SK-N-SH (cell line): ENCODE results near the genes NFIB and CNTLN.

DNA sequence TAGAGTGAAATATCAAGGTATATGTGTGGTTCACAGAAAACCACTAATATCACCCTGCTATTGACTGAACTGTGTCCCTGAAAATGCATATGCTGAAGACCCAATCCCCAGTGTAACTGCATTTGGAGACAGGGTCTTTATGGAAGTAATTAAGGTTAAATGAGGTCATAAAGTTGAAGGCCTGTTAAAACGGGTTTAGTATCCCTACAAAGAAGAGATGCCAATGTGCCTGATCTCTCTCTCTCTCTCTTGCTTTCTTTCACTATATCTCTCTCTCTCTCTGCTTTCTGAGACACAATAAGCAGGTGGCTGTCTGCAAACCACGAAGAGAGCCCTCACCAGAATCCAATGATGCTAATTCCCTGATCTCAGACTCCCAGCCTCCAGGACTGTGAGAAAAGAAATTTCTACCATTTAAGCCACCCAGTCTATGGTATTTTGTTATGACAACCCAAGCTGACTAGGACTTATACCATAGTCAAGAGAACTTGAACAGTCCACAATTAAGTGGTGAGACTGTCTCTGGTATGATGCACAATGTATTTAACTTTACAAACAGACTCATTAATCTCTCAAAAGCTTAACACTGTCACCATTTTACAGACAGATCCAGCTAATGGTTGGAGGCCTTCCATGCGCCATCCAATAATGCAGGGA lies 67.1 kb downstream of the NFIB start:
- RRBS: no CpG with 5 or more reads among the region's 3 CpGs
CAGE:
- cytosol, long polyA plus RNA: no peak
- long polyA plus RNA: no peak
- nucleus, long polyA plus RNA: no peak

DNA sequence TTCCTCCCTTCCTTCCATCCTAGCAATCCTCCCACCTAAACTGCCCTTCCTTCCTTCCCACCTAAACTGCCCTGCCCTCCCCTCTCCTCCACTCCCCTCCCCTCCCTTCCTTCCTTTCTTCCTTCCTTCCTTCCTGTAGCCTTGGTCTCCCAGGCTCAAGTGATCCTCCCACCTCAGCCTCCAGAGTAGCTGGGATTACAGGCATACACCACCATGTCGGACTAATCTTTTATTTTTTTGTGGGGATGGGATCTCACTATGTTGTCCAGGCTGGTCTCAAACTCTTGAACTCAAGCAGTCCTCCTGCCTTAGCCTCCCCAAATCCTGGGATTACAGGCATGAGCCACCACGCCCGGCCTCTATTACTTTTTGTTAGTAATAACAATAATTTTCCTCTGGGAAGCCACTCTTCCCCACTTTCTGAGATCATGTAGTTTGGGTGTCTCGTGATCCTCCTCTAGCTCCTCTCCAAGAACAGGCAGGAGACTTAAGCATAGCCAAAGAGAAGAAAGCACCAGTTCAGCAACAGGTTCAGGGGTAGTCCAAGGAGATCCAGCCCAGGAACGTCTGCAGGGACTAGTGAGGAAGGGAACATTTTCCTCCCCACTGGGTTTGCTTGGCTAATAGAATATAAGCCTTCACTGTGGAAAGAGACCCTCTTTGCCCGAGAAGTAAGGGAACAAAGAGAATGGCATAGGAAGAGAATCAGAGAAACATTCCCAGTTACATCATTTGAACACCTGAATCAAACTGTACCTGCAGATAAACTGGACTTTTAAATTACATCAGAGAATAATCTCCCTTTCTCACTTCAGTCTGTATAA lies 65.5 kb downstream of the NFIB start:
- RRBS: no CpG with 5 or more reads among the region's 6 CpGs
CAGE:
- cytosol, long polyA plus RNA: no peak
- long polyA plus RNA: no peak
- nucleus, long polyA plus RNA: no peak

GRCh38 chr9:14271251-14271673 lies 42.7 kb downstream of the NFIB start:
- RRBS: no CpG with 5 or more reads among the region's 6 CpGs
CAGE:
- cytosol, long polyA plus RNA: no peak
- long polyA plus RNA: no peak
- nucleus, long polyA plus RNA: no peak

DNA sequence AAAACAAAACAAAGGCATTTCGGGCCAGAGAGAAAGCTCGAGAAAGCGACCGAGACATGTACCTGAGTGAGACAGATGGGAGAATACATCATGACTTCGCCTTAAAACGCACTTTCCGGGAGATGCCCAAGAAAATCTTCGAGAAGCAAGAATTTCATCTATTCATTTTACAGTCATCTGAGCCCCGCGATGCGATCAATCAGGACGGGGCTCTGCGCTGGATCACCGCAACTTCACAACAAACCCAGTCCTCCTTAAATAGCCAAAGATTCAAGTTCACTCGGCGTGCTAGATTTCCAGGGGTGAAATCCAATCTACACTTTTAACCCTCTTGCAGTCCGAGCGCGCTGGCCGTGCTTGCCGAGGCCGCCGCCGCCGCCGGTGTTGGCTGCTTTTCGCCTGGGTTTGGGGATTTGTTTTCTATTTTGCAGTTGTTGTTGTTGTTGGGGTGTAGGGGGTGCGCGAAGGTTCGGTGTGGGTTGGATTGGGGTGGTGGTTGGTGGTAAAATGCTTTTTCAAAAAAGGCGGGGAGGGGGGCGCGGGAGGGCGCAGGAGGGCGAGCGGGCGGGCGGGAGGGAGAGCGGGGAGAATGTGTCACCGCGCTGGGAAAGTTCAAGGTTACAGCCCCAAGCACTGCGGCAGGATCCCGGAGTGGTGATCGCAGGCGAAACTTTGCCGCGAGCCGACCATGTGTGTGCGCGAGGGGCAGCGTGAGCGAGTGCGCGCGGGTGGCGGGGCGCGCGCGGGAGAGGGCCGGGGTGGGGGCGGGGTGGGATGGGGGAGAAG lies at the start of gene NFIB:
Gene NFIB (minus strand): TSS at position 722 of the 786 bp plus-strand sequence.
- RRBS: 1% methylated on average over 14 of the region's 62 CpGs
CAGE:
- cytosol, long polyA plus RNA: no peak
- long polyA plus RNA: no peak
- nucleus, long polyA plus RNA: no peak

DNA sequence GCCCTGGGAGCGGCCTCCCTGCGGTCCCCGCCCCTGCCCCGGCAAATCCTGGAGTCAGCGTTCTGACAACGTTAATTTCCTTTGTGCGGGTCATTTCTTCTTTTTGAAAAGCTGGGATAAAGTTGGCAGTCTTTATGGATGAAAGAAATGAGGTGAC lies 2.4 kb upstream of the NFIB start:
- RRBS: no CpG with 5 or more reads among the region's 7 CpGs
CAGE:
- cytosol, long polyA plus RNA: no peak
- long polyA plus RNA: no peak
- nucleus, long polyA plus RNA: no peak

DNA sequence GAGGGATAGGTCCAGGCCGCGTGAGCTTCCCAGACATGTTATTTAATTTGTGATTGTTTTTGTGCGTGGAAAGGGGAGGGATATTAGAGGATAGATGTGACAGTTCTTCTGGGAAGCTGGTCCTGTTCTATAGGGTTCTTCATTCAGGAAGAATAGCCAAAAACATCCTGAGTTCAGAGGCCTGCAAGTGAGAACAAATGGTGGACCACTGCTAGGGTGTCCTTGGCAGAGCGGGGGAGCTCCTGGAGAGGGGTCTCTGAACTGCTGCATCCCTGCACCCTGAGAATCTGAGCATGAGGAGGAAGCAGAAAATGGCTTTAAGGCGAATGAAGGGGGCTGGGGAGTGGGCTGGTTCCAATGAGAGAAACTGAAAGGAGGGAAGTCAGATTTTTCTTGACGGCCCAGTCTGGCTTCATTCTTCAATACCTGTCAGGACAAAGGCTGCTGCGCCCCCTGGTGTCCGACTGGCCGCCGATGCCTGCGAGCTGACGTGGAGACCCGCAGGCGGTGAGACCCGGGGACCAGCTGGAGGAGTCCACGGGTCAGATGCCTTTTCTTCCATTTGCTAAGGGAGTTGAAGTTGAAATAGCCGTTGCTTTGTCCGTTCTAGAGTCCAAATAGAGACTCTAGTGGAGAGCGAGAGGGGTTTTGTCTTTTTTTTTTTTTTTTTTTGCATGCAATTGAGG lies 39.4 kb upstream of the NFIB start:
- RRBS: no CpG with 5 or more reads among the region's 19 CpGs
CAGE:
- cytosol, long polyA plus RNA: no peak
- long polyA plus RNA: no peak
- nucleus, long polyA plus RNA: no peak

DNA sequence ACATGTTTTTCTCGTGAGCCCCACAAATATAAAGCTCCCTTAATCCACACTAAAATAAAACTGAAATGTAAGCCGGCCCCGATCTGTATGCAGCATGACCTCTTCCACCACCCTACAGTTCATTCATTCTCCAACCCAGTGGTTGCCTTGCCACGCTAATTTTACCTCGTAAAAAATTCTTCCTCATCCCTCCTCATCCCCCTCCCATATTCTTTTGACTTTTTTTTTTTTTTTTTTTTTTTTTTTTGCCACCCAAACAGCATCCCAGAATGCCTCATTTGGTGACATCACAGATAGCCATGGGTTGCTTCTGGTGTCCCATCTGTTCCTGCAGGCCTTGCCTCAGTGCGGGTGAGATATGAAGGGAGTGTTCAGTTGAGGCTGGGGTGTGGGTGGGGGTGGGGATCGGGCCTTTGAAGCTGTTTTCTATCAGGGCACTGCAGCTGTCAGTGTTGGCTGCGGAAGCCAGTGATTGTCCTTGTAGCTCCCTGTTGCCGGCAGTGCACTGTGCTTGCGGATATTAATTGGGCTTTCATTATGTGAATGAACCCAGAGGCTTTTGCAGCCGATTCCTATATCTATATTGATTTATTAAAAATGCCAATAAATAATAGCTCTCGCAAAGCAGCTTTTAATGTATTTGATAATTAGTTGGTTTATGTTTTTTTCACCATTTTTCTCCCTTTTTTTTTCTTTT lies 81.7 kb upstream of the NFIB start:
- RRBS: no CpG with 5 or more reads among the region's 12 CpGs
CAGE:
- cytosol, long polyA plus RNA: no peak
- long polyA plus RNA: no peak
- nucleus, long polyA plus RNA: no peak

GRCh38 chr9:14419273-14419732 lies 105.4 kb upstream of the NFIB start:
- RRBS: no CpG with 5 or more reads among the region's 10 CpGs
CAGE:
- cytosol, long polyA plus RNA: no peak
- long polyA plus RNA: no peak
- nucleus, long polyA plus RNA: no peak

GRCh38 chr9:15310318-15310908 lies 3.4 kb upstream of the TTC39B start:
- RRBS: no CpG with 5 or more reads among the region's 4 CpGs
CAGE:
- cytosol, long polyA plus RNA: no peak
- long polyA plus RNA: no peak
- nucleus, long polyA plus RNA: no peak

GRCh38 chr9:15478071-15478923 lies 32.5 kb downstream of the PSIP1 start:
- RRBS: no CpG with 5 or more reads among the region's 4 CpGs
CAGE:
- cytosol, long polyA plus RNA: no peak
- long polyA plus RNA: no peak
- nucleus, long polyA plus RNA: no peak

GRCh38 chr9:16040251-16041017 lies 487.6 kb downstream of the CCDC171 start:
- RRBS: no CpG with 5 or more reads among the region's 8 CpGs
CAGE:
- cytosol, long polyA plus RNA: no peak
- long polyA plus RNA: no peak
- nucleus, long polyA plus RNA: no peak

DNA sequence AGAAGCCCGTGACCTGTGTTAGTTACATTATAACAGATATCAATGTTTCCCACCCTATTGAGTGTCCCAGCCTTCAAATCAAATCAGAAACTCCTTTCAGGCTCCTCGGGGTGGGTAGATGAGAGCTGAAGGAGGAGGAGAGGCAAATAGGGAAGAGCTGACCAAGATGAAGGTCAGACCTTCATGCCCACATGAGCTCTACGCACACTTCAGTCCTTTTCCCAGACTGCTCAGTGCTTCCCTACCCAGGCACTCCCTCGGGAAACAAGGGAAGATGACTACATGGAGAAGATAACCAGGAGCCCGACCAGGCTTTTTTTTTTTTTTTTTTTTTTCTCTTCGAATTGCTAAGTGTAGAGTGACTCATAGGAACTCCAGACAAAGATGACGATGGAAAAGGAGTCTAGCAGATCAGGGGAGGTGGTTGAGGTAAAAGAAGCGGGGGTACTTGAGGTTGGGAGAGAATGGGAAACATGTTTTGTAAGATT lies 526.2 kb downstream of the BNC2 start:
- RRBS: no CpG with 5 or more reads among the region's 8 CpGs
CAGE:
- cytosol, long polyA plus RNA: no peak
- long polyA plus RNA: no peak
- nucleus, long polyA plus RNA: no peak

DNA sequence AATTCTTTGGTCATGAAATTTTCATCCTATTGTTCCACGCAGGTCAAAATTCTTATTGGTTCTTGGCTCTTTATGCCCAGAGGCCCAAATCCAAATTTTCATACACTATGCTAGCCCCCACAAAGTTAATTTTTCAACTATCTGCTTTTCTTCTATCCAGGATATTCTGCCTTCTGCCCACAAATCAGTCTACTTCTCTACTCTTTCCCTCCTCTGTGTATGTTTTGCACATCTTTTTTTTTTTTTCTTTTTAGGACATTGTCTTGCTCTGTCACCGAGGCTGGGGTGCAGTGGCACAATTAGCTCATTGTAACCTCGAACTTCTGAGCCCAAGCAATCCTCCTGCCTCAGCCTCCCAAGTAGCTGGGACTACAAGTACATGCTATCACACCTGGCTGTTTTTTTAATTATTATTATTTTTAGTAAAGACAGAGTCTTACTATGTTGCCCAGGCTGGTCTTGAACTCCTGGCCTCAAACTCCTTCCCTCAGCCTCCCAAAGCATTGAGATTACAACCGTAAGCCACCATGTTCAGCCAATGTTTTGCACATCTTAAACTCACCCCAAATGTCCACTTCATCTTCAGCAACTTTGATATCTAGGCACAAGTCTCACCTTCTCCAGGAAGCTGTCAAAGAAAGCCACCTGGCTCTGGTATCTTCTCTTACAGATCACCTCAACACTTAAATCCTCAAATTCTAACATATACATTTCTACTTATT lies 361.7 kb downstream of the BNC2 start:
- RRBS: no CpG with 5 or more reads among the region's 4 CpGs
CAGE:
- cytosol, long polyA plus RNA: no peak
- long polyA plus RNA: no peak
- nucleus, long polyA plus RNA: no peak

DNA sequence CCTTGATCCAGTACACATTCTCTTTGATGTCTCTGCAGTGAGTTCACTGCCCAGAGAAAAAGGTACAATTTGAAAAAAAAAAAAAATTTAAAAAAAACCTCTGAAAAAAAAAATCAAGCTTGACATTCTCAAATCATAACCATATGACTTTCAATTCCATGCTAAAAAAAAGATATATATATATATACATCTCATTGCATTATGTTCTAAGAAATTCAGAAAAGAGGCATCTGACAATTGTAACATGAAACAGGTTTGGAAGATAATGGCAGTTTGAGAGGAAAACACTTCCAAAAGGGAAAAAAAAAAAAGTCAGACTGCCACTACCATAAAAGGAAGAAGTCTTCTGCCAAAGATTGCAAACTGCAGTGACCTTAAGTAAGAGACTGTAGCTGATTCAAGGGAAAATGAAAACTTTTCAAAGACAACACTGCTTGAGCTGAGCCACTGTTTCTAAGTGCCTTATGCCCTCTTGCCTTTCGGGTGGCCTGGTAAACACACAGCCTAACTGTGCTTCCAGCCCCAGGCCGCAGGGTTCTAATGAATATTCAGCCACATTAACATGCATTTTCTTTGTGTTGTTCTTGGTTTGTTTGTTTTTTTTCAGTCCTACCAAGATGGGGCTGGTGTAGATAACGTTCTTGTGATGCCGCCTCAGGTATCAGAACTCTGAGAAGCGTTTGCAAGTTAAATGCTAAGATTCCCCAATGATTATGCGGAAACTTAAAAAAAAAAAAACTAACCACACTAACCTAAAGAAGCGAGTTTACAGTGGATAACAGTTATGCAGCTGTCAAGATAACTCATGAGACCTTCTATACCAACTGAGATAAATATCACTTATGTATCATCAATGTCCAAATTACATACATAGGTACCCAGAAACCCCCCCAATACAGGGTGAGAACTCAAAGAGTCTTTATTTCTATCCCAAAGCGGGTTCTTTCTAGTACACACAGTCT lies 354.5 kb downstream of the BNC2 start:
- RRBS: no CpG with 5 or more reads among the region's 8 CpGs
CAGE:
- cytosol, long polyA plus RNA: no peak
- long polyA plus RNA: no peak
- nucleus, long polyA plus RNA: start-site peak on the minus strand centred at position 227 of the sequence, 251 bp wide, 15 and 21 reads in 2 replicates

DNA sequence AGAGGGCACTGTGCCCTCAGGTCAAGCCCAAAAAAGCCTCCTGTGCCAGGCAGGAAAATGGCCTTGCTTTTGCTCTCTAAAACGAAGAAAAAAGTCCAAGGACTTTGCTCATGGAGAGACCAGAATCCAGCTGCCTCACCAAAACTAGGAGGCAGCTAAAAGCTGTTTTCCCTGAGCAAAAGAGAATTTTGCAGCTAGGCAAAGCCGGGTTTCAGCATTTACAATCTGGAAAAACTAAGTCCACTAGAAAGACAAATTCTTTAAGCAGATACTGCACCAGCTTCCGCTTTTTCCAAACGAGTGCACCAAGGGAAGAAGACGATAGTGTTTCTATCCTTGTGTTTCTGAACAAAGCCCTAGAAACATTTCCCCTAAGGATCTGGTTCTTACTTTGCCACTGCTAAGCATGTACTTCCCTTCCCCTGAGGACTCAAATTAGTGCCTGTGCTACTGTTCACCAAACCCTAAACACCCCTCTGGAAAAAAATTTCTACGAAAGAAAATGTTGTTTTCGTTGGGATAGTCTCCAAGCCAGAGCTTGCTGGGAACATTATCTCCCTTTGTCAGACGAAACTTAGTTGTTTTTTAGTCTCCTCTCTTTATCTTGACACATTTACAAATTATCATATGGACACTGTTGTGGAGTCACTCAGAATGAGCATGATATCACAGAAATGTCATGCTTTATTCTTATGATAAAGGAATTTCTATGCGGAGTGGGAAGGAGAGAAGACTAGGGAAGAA lies 294.6 kb downstream of the BNC2 start:
- RRBS: no CpG with 5 or more reads among the region's 9 CpGs
CAGE:
- cytosol, long polyA plus RNA: no peak
- long polyA plus RNA: no peak
- nucleus, long polyA plus RNA: no peak

- RRBS: no CpG with 5 or more reads among the region's 13 CpGs
CAGE:
- cytosol, long polyA plus RNA: no peak
- long polyA plus RNA: no peak
- nucleus, long polyA plus RNA: no peak
Measured at GRCh38 chr9:16627948-16628880, 242.3 kb downstream of the BNC2 start.

DNA sequence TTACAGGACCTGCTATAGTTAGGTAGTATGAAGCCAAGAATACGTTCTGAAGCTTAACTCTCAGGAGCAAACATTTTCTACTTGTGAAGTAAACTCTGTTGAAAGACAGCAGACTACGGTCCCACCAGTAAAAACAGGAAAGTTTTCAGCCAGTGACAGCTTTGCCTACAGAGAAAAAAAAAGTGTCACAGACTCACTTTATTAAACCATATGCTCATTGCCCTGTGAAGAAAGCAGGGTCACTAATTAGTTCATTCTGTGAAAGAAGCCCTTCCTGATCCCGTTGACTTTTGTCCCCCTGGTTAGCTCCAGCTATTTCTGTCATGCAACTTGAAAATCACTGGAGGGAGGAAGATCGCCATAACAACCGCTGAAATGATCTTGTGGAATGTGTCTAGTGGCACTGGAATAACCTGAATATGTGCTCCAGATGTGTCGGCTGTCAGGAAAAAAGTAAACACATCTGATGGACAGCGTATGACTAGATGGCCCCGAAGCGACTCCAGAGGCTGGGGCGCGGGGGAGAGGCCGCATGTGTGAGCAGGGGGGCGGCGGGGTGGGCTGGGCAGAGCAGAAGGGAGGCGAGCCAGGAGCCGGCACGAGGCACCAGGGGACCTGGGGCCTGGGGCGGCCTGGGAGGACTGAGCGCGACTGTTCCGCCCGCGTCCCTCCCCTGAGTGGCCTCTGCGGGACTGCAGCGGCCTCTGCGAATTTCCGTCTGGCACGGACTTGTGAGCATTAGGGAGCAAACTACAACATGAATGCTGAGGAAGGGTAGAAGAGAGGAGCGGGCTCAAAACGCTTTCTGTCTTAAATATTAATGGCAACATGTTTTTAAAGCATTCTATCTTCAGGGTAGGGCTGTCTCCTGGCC lies 41.8 kb downstream of the BNC2 start:
- RRBS: no CpG with 5 or more reads among the region's 30 CpGs
CAGE:
- cytosol, long polyA plus RNA: no peak
- long polyA plus RNA: no peak
- nucleus, long polyA plus RNA: no peak

- RRBS: no CpG with 5 or more reads among the region's 11 CpGs
CAGE:
- cytosol, long polyA plus RNA: no peak
- long polyA plus RNA: no peak
- nucleus, long polyA plus RNA: no peak
Measured at GRCh38 chr9:16867450-16868441, 2.7 kb downstream of the BNC2 start.

DNA sequence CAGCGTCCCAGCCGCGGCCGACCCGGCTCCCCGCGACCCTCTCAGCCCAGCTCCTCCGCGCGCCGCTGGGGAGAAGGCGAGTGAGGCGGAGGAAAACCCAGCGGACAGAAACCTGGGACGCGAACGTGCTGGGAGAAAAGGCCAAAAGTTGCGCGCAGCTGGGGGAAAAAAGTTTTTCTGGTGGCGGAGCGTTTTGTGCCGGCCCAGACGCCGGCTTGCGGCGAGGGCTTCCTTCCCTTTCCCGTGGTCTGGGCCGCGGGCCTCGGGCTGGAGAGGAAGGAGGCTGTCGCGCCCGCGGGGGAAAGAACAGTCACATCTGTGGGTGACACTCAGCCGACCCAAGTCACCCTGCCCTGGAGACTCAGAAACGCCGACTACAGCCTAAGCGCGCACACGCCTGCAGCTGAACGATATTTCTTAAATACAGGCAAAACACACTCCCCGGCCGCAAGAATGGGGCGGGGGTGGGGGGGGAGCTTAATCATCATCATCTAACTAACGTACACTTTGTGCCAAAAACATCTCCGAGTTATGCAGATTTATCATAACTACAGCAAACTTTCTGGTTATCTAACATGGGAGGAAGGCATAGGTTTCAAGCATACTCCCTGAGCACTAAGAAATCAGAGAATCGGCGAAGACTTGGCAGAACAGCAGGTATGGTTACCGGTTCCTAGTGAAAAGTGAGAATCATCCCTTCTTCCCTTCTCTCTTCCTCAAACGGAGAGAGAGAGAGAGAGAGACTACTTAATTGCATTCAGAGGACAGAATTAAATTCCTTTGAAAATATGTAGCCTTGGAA lies 1.3 kb upstream of the BNC2 start:
- RRBS: no CpG with 5 or more reads among the region's 50 CpGs
CAGE:
- cytosol, long polyA plus RNA: no peak
- long polyA plus RNA: no peak
- nucleus, long polyA plus RNA: no peak

- RRBS: 1% methylated on average over 58 of the region's 95 CpGs
CAGE:
- cytosol, long polyA plus RNA: no peak
- long polyA plus RNA: no peak
- nucleus, long polyA plus RNA: no peak
Measured at GRCh38 chr9:17134748-17135875, at the start of gene CNTLN. CNTLN (plus strand) TSS chr9:17135040.